ENCODE data around the gene CFAP141.

- RRBS, result no CpG with 5 or more reads among the region's 13 CpGs
Measured at GRCh38 chr1:153533620-153534220, 2.1 kb downstream of the S100A6 start.

GRCh38 chr1:153539478-153539778 lies 1.3 kb downstream of the S100A5 start:
- RRBS, result no CpG with 5 or more reads among the region's 1 CpG

DNA sequence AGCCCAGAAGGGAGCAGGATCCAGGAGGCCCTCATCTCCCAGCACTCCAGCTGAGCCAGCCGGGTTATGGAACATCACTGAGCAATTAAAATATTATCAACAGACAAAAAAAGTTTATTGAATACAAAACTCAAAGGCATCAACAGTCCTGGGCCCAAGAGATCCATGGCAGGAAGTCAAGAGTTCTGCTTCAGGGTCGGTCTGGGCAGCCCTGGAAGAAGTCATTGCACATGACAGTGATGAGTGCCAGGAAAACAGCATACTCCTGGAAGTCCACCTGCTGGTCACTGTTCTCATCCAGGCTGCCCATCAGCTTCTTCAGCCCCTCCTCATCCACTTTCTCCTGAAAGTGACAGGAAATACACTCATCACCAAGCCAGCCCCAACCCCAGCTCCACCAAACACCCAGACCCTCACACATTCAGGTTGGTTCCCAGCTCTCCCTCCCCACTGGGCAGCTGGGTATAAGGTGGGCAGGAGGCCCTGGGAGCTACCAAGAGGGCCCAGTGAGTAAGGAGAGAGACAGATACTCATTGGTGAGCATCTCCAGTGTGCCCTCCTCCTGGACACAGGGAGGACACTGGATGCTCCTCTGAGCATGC lies 4.3 kb downstream of the S100A2 start:
- RRBS, result no CpG with 5 or more reads among the region's 2 CpGs

GRCh38 chr1:153637865-153638718 lies 4.2 kb downstream of the CHTOP start:
- RRBS, result no CpG with 5 or more reads among the region's 11 CpGs

DNA sequence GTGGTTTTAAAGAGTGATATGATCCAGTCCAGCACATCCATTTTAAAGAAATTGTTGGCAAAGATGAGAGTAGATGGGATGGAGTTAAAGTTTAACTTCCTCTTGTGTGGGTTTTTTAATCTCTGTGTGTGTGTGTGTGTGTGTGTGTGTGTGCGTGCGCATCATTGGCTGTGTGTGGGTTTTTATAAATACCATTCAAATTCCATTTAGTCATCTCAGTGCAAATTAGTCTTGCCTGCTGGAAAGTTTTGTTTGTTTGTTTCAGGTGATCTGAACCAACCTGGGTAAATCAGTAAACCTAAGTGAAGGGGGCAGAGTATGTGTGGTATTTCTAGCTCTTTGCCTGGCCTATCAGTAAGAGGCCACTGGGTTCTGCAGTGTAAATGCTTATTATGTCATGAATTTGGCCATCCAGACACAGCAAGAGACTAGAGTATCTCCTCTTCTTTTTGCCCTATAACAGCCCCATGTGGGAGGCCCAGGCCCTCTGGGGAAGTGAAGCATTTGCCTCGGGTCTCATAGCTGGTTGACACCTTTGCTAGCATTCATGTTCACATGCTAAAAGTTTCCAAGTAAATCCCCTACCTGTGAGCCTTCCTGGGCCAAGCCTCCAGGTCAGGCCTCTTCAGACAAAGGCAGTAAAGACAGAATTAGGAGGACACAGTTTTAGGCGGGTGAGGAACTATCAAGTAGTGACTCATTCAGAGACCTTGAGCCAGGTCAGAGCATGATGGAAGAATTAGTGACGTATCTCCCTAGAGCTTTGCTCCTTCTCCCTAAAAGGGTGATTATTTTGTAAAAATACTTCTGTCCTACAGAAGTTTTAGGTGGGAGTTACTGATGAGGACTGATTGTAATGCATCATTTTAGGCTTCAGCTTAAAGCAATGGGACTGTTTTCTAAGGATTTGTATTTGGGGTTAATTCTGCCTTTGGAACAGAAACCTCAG lies 14.8 kb downstream of the INTS3 start:
- RRBS, result no CpG with 5 or more reads among the region's 5 CpGs

- RRBS, result no CpG with 5 or more reads among the region's 7 CpGs
Measured at GRCh38 chr1:153780207-153780482, 4.9 kb downstream of the SLC27A3 start.

DNA sequence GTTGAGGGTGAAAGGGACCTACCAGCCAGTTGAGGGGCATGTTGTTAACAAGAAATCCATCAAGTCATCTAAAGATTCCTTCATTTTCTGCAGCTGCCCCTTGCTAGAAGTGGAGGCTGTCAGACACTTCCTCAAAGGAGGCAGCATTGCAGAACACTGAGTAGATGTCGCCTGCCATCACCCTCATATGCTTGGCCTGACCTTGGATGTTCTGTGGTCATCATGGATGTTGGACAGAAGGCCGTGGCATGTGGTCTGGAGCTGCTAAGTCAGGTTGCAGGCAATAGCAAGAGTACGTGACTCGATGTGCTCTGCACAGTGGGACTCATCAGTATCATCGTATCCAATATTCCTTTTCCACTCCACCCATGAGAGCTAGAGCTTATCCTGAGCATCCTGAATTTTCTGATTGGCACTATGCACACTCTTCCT lies 70.6 kb downstream of the GATAD2B start:
- RRBS, result no CpG with 5 or more reads among the region's 5 CpGs

GRCh38 chr1:153853554-153854097 lies 69.1 kb downstream of the GATAD2B start:
- RRBS, result no CpG with 5 or more reads among the region's 1 CpG

- RRBS, result no CpG with 5 or more reads among the region's 15 CpGs
Measured at GRCh38 chr1:153932222-153933037, 9.7 kb upstream of the GATAD2B start.

GRCh38 chr1:153933486-153934010 lies 10.8 kb upstream of the GATAD2B start:
- RRBS, result no CpG with 5 or more reads among the region's 15 CpGs

DNA sequence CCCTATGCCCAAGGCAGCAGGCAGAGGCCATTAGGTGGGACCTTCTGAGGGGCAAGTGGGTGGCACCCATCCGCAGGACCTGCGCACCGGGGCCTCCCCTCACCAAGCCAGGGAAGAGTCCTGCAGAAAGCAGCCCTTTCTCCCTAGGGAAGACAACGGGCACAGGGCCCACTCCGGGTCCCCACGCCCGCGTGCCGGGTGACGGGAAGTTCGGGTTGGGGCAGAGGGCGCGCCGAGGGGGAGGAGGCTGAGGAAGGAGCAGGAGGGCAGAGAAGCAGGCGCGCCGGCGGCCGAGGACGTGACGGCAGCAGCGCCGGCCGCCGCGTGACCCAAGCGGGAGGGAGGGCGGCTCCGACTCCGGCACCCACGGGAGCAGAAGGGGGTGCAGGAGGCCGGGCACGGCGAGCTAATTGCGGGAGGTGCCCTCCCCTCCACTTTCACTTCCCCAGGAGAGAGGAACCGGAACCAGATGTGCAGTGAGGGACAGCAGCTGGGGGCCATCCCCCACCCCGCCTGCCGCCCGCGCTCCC lies 730 bp downstream of the DENND4B start:
- RRBS, result 1% methylated on average over 20 of the region's 40 CpGs

- RRBS, result 2% methylated on average over 10 of the region's 31 CpGs
Measured at GRCh38 chr1:153977106-153977544, 349 bp downstream of the JTB start.

GRCh38 chr1:153978230-153979005 lies 944 bp upstream of the JTB start:
- RRBS, result no CpG with 5 or more reads among the region's 9 CpGs

DNA sequence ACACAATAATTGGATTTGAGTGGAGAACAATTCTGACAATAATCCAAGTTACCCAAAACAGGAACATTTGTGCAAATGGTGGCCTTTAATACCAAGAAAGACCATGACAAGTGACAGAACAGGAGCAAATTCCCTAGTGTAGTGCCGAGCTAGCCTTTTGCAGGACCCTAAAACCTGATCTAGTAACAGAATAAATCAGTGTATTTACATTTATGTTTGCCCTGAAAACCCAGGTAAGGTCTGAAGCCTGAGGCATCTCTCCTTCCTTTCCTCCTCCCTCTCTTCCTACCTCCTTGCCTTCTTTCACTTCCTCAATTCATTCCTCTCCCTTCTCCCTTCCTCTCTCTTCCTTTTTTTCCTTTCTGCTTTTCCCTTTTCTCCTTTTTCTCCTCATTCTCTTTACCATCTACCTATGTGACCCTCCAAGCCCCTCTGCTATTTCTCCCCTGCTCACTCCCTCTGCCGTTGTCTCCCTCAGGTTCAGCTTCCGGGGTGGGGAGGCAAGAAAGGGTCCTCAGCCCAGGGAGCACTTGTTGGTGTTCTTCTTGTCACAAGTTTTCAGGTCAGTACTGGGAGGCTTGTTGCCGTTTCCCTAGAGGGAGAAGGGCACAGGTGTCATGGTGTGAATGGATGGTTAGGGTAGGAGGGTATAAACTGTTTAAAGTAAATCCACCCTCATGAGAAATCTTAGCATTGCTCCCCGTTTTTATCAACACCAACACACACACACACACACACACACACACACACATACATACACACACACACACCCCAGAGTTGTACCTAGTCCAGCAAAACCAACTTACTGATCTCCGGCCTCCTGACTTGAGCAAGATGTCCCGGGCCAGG lies 4.3 kb downstream of the RAB13 start:
- RRBS, result no CpG with 5 or more reads among the region's 7 CpGs

GRCh38 chr1:154164853-154165752 lies 26.8 kb downstream of the TPM3 start:
- RRBS, result no CpG with 5 or more reads among the region's 12 CpGs

GRCh38 chr1:154178908-154179596 lies 12.8 kb downstream of the TPM3 start:
- RRBS, result no CpG with 5 or more reads among the region's 6 CpGs

- RRBS, result no CpG with 5 or more reads among the region's 8 CpGs
Measured at GRCh38 chr1:154193808-154194186, 1.9 kb upstream of the TPM3 start.

DNA sequence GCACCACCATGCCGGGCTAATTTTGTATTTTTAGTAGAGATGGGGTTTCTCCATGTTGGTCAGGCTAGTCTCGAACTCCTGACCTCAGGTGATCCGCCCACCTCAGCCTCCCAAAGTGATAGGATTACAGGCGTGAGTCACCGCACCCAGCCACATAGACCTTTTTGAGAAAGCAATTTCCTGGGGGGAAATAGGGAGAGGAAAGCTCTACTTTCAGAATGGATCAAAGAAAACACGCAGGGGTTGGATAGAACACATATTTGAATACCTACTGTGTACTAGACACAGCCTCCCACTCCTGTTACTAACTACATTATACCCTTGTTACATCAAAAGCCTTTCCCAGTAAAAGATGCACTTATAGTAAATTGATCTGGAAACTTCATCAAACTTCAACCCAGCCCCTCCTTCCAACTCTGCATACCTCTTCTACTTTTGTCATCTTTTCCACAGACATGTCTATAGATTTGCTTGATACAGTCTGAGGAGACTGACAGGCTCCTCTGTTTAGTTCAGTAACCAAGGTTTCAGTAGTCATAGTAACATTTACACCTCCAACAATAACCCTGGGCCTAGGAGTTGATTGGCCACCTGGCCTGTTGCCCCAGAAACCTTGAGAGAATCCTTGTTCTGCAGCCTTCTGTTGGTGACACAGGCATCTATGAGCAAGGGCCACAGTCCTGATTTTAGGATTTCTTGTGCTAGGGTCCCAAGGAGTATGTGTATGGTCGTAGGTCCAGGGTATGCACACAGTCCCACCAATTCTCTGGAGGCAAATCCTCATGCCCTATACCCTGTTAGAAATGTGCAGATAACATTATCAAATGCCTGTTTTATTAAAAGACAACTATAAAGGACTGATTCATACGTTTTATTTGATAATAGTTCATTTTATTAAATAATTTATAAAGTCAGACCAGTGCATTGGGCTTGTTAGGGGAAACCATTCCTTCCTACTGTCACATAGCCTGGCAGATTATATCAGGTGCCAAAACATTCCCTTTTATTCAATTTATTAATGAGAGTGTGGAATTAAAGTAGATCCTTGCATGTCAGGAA lies at the start of gene CFAP141:
TSS of gene CFAP141 (minus strand) at position 483 of the 1,059 bp plus-strand sequence.
- RRBS, result no CpG with 5 or more reads among the region's 8 CpGs

- RRBS, result 3% methylated on average over 1 of the region's 14 CpGs
Measured at GRCh38 chr1:154326124-154327127, 1.1 kb downstream of the ATP8B2 start.

DNA sequence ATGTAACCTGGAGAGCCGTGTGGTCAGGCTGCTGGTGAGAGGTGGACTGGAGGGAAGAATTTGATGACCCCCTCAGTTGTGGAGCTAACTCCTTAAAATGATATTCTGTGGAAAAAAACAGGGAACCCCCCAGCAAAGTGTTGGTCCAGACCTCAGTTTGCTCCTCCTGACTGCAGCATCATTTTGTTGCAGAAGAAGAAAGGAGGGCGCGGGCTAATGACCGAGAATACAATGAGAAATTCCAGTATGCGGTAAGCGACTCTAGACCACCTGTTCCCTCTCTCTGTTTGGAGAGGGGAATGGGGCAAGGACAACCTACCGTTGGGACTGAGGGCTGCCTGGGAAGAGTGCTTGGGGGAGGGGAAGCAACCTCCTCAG lies 4.9 kb downstream of the ATP8B2 start:
- RRBS, result no CpG with 5 or more reads among the region's 7 CpGs

Measured in CMK (cell line).